Colonic mucosa (tissue), 1 donor: ENCODE data around the gene CIR1.

- PRO-cap = no peak
These were observed 129.6 kb downstream of the MAP3K20 start for GRCh38 chr2:173205245-173205602.

GRCh38 chr2:173214012-173214604, 138.5 kb downstream of the MAP3K20 start:
- PRO-cap = no peak

- PRO-cap = no peak
These were observed 3.3 kb upstream of the CDCA7 start for GRCh38 chr2:173351391-173351670.

DNA sequence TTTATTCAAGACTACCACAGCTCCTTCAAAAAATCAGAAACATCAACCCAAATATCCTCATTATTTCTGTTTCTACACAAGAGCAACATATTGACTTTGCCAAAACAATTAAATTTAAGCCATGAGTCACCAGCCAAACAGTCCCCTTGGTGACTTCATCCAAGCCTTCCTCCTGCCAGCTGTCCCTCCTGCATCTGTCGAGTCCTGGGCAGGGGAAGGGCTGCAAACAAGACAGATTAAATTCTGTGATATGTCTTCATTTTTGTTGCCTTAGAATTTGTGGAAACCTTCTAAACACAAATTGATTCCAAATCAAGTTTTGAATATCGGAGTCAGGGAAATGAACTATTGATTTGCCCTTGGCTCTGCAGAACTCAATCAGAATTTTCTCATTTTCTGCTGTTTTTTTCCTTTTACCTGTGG, 110.3 kb downstream of the SP3 start:
- PRO-cap = no peak

GRCh38 chr2:173898403-173899352, 66.5 kb downstream of the SP3 start:
- PRO-cap = no peak

GRCh38 chr2:173911440-173912173, 53.6 kb downstream of the SP3 start:
- PRO-cap = unidirectional peak, minus-strand start at chr2:173911875

- PRO-cap = no peak
These were observed 38.9 kb upstream of the SP3 start for GRCh38 chr2:174003905-174004604.

GRCh38 chr2:174051636-174052558, 86.7 kb upstream of the SP3 start:
- PRO-cap = no peak

DNA sequence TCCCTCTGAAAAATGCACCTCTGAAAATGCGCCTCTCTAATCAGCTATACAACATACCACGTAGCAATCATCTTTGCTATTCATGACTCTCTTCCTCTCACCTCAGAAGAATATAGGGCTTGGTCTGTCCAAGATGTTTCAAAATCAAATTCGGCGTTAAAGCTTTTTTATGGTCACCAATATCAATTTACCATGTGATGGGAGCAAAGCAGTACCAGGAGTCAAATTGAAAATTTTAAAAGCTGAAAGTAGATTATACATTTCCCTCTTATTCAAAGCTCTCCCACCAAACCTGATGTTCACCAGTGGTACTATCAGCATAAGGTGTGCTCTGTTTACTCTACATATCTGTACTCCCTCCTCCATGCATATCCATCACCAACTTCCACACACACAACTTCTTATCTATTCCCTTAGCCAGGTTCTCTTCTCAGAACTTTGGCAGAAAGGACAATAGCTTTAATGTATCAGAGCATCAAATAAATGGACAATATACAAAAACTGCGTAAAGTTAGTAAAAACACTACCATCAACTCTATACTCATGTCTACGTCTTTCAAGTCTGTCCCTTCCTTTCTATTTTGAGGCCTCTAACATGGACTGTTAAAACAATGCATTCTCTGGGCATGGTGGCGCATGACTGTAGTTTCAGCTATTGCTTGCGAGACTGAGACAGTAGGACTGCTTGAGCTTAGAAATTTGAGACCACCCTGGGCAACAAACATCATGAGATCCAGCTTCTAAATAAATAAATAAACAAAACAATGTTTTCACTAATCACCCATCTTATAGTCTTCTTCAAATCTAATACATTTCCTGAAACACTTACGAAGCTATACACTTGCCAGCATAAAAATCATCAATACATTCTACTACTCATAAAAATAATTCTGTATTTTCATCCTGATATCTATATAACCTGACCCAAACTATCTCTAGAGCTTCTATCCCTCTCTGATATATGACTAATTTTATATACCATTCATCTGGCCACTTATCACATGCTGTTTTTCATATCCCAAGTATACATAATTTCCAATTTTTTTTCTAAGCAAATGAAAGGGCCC, 39.6 kb downstream of the OLA1 start:
- PRO-cap = no peak

GRCh38 chr2:174246858-174247545, 1.3 kb downstream of the OLA1 start:
- PRO-cap = no peak

GRCh38 chr2:174395105-174396063, at the start of gene CIR1:
Gene CIR1 (minus strand): TSS chr2:174395712.
- PRO-cap = bidirectional peak, plus-strand start at chr2:174395795, minus-strand start at chr2:174395704

DNA sequence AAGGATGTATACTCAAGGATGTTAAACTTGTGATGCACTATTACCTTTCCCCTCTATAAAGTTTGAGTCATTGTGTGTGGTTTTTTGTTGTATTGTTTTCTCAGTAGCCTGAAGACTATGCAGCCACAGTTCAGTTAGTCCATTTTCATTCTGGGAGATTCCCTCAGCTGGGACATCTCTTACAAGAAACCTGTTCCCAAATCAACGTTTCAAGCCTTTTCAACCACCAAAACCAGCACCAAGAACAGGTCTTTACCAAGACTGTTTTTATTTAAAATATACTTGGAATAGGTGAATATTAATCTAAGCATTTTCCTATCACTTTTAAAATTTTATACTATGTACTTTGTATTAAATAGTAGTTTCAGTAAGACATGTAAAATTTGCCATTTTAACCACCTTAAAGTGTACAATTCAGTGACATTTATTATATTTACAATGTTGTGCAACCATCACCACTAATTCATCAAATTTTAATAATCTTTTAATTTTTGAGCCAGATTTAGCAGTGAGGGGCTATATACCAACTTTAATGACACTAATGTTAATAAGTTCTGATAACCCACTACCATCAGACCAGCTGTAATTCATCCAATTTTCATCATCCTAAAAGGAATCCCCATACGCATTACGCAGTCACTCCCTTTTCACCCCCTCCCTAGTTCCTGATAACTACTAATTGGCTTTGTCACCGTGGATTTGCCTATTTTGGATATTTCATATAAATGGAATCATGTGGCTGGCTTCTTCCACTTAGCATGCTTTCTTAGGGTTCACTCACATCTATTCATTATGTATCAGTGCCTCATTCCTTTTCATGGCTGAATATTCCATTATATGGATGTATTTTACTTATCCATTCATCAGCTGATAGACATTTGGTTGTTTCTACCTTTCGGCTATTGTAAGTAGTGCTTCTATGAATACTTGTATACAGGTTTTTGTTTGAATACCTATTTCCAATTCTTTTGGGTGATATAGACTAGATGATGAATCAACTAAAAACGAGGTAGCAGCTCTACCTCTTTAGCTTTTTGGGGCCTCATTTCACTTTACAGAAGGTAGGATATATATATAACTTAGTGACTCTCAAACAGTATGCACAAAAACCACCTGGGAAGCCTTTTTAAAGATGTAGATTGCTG, 5.1 kb downstream of the ATP5MC3 start:
- PRO-cap = no peak

DNA sequence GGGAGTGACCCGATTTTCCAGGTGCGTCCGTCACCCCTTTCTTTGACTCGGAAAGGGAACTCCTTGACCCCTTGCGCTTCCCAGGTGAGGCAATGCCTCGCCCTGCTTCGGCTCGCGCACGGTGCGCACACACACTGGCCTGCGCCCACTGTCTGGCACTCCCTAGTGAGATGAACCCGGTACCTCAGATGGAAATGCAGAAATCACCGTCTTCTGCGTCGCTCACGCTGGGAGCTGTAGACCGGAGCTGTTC, 306.1 kb upstream of the ATP5MC3 start:
- PRO-cap = no peak

DNA sequence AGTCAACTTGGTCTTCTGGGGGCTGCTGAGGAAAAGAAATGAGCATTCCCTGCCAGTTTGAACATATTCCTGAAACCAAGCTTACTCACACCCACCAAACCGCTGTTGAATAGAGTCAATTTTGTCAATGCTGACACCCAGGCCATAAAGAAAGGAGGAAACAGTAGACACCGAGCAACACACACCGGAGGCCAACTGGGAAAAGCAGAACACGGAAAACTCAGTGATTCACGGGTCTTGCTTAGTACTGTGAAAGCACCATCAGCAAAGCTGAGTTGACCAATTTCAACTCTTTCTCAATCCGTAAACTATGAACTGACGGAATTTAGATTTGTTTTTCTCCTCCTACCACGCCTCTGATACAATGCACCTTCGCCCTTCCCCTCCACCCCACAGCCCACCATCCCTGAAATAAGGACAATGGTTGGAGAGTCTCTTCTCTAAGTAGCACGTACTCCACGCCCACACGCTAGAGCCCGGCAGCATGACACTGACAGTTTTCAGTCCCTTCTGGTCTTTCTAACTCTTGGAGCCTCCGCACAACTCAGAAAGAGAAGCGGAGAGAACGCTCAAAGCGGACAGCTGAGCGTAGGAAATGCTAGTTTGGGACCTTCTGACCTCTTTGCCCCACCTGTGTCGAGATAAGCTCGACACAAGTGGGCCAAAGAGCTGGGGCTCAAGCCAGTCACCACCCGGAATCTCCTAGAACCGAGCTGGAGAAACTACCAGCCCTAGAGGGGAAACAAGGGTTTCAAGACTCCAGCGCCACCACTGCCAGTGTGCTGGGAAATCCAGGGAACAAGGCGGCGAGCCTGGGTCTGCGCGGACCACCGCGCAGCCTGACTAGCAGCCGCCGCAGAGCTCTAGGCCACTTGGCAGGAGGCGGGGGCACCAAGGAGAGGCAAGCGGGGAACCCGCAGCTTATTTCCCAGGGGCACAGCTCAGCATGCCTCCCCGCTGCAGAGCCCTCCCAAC, 618 bp downstream of the LNPK start:
- PRO-cap = unidirectional peak, plus-strand start at position 226 of the sequence; unidirectional peak, plus-strand start at position 503 of the sequence; unidirectional peak, plus-strand start at position 547 of the sequence; bidirectional peak, plus-strand start at position 871 of the sequence, minus-strand start at position 841 of the sequence

GRCh38 chr2:176127989-176128678, 1.4 kb upstream of the HOXD8 start:
- PRO-cap = no peak

- PRO-cap = unidirectional peak, minus-strand start at chr2:176132741
These were observed 3.0 kb downstream of the HOXD8 start for GRCh38 chr2:176132282-176133098.

DNA sequence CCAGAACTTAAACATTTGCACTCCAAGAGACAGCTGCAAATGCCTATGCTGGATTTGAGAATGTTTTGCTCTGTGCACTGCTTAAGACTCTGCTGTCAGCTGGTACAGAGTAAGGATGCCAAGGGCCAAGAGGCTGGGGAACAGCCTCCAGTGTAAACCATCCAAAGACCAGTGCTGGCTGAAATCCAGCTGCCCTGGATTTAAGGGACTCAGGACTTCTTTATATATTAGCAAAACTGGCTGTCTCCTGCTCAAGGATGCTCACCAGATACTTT, 3.9 kb downstream of the HOXD8 start:
- PRO-cap = no peak

GRCh38 chr2:176145949-176146450, 5.3 kb upstream of the HOXD4 start:
- PRO-cap = unidirectional peak, plus-strand start at chr2:176146347

- PRO-cap = unidirectional peak, minus-strand start at chr2:176496848
These were observed 227.5 kb downstream of the MTX2 start for GRCh38 chr2:176496699-176497176.

DNA sequence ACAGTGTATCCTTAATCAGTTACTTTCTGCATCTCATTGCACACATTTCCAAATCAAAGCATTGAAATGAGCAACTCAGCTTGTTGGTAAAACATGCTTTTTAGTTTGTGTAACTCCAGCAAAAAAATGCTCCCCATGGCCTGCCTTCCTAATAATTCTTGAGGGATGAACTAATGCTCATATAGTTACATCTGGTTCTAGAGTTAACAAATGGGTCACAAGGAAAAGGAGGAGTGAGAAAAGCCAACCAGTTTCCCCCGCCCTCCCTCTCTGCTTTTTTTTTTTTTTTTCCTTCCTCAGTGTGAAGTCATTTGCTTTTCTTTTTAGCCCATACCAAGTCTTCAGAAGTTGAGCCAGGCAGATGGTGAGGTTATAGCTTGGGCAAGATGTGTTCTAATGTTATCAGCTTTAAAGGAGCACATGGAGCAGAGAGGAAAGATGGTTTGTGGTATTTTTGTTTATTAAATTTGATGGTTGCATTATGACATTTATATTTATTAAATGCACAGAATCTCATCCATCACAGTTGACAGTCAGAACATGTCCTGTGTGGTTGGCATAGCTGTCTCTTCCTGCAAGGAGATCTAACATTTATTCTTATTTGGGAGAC, 231.8 kb downstream of the MTX2 start:
- PRO-cap = unidirectional peak, minus-strand start at position 281 of the sequence